ENCODE results near the genes VIM, CACNB2 and NSUN6.

GRCh38 chr10:14519790-14520340 is 189.1 kb upstream of the FRMD4A start:
- RRBS, result no CpG with 5 or more reads among the region's 8 CpGs

DNA sequence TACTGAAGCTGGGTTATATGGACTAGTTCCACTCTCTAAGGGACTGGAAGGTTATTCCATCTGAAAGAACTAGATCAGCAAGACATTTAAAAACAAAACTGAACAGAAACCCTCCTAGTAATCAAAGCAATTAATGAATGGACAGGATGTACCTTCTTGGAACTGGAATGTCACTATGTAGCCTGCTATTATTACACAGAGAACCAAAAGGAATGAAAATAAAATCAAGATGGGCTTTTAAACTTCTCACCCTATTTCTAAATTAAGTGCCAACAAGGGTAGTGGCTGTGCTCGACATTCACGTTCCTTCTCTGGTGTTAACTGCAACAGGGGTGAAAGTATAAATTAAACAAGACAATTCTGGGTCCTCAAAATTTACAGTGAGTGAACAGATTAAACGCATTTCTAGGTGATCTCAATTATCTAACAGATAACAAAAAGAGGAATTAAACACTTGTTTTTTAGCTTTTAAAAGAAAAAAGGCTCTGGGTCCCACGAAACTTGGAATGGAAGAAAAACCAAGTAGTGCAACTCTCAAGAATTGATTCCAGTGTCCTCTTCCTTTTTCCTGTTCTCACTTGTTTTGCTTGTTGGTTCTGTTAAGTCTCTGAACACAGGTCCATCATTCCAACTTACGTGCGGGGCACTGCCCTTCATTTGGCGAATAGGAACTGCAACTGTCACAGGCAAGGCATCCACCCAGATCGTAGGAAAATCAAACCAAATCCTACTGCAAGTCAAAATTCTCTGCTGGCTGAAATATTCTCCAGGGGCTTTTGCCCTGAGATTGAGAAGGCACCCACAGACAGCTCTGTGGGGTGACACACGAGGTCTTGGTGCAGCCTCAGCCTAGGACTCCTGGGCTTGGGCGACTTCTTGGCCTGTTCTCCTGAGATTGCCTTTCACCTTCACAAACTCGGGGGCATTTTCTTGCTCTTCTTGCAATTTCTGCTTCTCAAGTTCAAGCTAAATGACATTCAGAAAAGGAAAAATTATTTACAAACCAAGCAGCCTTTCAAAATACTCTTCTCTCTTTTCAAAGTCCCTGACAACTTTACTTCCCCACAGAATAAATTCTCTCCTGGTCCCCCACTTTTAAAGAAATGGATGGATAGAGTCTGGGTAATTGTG is 190.0 kb upstream of the FRMD4A start:
- RRBS, result no CpG with 5 or more reads among the region's 11 CpGs

DNA sequence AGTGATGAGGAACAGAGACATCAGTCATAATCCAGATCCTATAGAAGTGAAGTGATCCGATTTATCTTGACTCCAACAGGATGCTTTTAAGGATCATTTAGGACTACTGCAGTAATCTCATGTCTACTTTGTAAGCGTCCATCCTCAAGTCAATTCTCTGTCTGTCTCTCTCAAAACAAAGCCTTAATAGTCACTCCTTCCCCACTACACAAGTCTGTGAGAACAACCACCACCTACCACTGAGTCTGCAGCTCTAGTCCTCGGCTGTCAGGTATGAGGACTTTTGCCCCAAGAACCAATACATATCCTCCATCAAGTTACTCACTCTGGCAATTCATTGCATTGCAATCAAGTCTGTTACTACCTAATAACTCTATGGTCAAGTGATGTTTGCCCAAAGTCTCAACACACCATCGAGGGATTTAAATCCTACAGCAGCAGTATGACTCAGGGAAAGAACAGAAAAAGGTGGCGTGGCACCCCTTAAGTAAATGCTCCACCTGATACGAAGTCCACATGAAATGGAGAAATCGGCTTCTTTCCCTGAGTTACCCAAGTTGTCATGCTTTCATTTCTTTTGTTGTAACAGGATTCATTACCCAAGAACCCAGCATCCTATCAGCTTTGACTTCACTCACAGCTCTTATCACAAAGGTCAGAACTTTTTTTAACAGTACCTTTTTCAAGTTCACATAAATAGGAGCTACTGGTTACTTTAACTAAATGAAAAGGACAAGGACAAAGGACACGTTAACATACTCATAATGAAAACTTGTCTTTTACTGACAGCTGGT is 219.6 kb upstream of the FRMD4A start:
- RRBS, result no CpG with 5 or more reads among the region's 8 CpGs

- RRBS, result no CpG with 5 or more reads among the region's 2 CpGs
These were observed 162.6 kb downstream of the FAM107B start for GRCh38 chr10:14611783-14612822.

DNA sequence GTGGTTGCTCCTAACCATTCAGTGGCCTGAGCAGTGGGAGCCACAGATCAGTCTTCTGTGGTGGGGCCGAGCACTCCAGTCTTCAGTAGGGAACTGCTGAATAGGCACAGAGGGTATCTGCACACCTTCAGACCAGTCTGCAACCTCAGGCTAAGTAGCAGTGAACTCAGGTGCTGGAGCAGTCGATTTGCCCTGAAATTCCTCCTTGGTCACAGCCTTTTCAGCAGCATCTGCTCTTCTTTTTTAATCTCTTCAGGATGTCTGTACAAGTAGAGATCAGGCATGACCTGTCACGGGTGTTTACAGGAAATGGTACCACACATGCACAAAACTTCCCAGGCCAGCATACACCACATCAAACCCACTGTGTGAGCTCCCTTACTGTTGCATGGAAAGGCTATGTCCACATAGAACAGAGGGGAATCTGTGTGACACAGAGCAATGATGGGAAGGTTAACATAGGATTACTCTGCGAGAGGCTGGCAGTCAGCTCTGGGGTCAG is 51.5 kb downstream of the FAM107B start:
- RRBS, result no CpG with 5 or more reads among the region's 4 CpGs

DNA sequence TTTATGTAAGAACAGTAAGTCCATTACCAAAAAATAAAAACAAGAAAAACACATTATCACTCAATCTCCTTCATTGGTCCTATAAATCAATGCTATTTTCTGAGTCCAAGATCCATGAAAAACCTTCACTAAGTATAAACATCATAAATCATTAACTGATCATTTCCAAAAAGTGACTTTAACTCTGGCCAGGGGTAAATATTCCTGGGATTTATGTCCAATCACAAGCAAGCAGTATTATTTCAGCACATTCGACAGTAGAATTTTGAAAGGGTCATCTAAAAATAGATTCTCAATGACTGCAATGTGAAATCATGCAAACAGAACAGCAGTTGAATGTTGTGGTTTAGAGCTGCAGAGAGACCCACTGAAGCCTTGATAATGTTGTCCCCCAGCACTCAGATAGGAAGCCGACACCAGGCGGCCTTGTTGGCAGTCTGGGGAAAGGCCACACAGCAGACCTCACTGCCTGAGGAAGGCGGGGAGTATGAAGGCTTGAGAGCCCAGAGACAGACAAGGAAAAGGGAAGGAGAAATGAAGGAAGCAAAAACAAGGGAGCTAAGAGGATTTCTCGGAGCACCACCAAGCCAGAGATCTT is 38.1 kb downstream of the FAM107B start:
- RRBS, result no CpG with 5 or more reads among the region's 5 CpGs

- RRBS, result no CpG with 5 or more reads among the region's 2 CpGs
These were observed 26.3 kb downstream of the FAM107B start for GRCh38 chr10:14748474-14748773.

GRCh38 chr10:14876659-14877481 is 1.8 kb upstream of the SUV39H2 start:
- RRBS, result 81% methylated on average over 4 of the region's 14 CpGs

GRCh38 chr10:15084467-15085225 is 3.9 kb downstream of the ACBD7 start:
- RRBS, result no CpG with 5 or more reads among the region's 12 CpGs

- RRBS, result no CpG with 5 or more reads among the region's 3 CpGs
These were observed 157.9 kb upstream of the FAM171A1 start for GRCh38 chr10:15529002-15529331.

DNA sequence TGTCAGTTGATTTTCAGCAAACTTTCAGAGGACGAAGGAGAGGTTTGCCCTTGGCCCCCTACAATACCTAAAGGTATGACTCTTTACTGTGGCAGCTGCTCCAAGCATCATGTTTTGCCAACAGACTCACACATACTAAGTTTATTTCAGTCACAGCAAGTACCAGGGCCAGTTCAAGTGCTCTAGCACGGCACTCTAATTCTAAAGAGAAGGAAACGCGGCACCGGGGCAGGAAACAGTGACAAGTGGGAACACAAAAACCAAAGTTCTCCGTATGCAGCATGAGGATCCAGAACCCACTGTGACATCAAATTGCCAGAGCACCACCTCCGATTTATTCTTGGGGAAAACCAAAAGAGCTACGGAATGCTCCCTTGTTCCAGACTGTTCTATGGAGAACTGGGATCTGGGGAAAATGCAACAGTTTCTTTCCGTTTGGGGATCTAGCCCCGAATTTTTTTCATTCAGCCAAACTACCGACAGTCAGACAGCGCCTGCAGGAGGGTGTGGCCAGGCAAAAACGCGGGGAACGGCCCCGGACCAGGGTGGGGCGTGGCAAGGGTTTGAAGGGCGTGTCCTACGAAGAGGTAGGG is 430 bp upstream of the PTER start:
- RRBS, result no CpG with 5 or more reads among the region's 19 CpGs

DNA sequence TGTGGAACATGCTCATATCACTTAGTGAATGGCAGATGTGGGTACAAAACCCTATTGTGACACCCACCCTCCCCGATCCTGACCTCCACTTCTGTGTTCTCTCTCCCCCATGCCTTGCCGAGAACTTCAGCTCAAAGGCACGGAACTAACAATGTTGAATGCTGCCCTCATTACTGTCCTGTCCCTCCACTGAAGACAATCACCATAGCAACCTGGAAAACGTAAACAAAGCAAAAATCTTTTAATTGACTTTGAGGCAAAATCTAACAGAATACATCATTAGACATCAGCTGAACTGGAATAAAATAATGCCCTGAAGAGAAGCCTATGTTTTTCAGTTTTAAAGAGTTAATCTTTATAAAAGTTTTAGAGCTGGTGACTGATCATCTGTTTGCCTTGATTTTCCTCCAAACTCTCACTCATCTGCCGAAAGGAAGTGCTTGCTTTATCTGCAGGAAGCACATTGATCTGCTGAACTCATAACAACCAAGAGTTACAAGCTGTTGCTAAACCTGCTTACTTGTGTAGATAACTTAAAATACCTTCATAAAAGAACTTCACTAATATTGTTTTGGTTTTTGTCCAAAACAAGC is 133.6 kb downstream of the CUBN start:
- RRBS, result no CpG with 5 or more reads among the region's 5 CpGs

- RRBS, result no CpG with 5 or more reads among the region's 10 CpGs
These were observed at the start of gene VIM for GRCh38 chr10:17227922-17228285. TSS of gene VIM (plus strand) at chr10:17228241.

GRCh38 chr10:17814822-17815593 is 5.9 kb downstream of the MRC1 start:
- RRBS, result no CpG with 5 or more reads among the region's 14 CpGs

GRCh38 chr10:17912751-17913181 is 39.0 kb upstream of the SLC39A12 start:
- RRBS, result no CpG with 5 or more reads among the region's 4 CpGs

- RRBS, result under 1% methylated on average over 15 of the region's 48 CpGs
These were observed at the start of gene CACNB2 for GRCh38 chr10:18139917-18140517. TSS of gene CACNB2 (plus strand) at chr10:18140424.

DNA sequence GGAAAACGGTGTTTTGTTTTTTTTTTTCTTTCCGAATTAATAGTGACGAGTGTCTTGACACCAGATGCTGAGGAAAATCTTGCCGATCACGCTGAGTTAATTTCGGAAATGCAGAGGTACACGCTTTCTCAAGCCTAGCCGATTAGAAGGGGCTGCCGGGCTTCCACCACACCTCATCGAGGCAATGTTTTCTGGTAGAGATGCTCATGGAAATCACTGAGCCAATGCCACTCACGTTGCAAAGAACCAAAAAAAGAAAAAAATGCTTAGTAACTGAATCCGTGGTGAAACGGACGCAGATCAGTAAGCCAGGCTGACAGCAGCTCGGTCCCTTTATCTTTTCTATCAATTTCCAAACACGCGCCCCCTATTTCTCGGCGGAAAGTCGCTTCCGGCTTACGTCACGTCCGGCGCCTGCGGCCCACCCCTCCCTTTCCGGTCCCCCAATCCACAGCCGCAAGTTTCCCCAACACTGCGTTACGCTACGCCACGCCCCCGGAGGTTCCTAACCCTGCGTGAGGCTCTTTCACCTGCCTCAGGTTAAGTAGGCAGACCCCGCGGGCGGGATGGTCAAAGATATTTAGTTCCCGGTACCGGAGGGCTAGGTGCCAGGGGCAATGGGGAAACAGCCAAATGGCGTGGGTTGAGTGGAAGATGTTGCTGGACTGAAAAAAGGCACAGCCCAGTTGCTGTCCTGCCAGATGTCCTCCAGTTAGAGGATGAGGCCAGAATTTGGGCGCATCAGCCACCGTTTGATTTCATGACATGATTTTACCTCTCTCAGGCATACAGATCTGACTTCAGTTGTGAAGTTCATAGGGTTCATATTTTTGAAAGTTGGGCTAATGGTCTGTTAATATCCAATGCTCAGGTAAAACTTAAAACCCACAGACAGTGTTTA is at the start of gene NSUN6:
Gene NSUN6 (minus strand): TSS at position 347 of the 901 bp plus-strand sequence.
- RRBS, result under 1% methylated on average over 12 of the region's 42 CpGs

- RRBS, result no CpG with 5 or more reads among the region's 7 CpGs
These were observed 2.3 kb downstream of the ARL5B start for GRCh38 chr10:18661337-18662054.

DNA sequence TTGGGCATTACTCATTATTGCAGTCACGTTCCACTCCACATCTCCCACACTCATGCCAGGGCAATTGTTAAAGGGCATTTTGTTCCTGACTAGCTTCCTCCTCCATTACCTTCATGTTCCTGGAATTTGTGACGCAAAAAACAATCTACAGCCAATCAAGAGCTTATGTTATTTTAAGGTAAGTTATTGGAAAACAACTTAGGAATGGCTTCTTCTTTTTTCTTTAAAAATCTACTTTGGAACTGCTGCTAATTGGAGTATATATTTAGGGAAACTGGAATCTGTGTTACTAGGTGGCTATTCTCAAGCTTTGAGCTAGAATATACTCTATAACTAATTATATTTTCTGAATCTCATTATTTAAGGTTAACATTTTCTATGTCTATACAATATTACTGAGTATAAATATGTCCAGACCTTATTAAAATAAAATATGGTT is 48.1 kb upstream of the PLXDC2 start:
- RRBS, result no CpG with 5 or more reads among the region's 2 CpGs

All from retinal pigment epithelial cell (primary cell).